ENCODE results near the genes TBC1D3, SOCS7 and RPL19.

- PRO-cap, result no peak
These were observed 19.8 kb downstream of the HNF1B start for GRCh38 chr17:37725043-37725474.

GRCh38 chr17:37766965-37767286 lies 22.1 kb upstream of the HNF1B start:
- PRO-cap, result no peak

DNA sequence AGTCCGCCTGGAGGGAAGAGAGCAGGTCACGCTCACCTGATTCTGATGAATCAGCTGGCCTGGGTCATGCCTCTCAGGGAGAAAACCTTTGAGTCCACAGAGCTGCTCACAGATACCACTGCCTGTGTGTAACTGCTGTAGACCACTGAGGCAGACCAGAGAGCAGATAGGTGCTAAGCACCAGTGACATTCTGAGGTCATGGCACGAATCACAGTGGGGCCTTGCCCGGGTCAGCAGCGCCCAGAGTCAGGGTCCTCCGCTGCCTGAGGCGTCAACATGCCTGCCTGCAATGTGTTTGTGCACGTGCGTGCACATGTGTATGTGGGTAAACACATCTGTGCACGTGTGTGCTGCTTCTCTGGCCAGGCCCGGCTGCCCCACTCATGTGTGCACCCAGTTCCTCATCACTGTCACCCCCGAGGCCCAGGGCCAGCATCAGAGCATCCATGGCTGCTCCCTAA lies at the start of gene TBC1D3:
Gene TBC1D3, minus strand, starts transcription at position 147 of the 462 bp plus-strand sequence.
- PRO-cap, result no peak

DNA sequence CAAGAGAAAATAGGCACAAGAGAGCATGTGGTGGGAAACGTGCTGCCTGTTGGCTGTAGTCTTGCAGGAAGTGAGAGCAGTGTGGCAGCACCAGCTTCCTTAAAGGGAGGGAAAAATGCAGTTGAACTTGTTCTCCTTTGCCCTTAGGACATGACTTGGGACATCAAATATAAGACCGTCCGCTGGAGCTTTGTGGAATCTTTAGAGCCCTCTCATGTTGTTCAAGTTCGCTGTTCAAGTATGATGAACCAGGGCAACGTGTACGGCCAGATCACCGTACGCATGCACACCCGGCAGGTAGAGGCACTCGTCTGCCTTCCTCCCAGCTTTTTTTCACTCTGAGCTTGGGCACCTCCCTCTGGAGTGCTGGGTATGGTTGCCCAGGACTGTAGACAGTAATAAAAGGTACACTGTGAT lies 23.3 kb downstream of the GPR179 start:
- PRO-cap, result no peak

GRCh38 chr17:38351348-38352559 lies at the start of gene SOCS7:
SOCS7 (plus strand) TSS chr17:38351844.
- PRO-cap, result bidirectional peak, plus-strand start at chr17:38351951, minus-strand start at chr17:38351812

- PRO-cap, result no peak
These were observed 675 bp upstream of the SRCIN1 start for GRCh38 chr17:38606367-38606887.

DNA sequence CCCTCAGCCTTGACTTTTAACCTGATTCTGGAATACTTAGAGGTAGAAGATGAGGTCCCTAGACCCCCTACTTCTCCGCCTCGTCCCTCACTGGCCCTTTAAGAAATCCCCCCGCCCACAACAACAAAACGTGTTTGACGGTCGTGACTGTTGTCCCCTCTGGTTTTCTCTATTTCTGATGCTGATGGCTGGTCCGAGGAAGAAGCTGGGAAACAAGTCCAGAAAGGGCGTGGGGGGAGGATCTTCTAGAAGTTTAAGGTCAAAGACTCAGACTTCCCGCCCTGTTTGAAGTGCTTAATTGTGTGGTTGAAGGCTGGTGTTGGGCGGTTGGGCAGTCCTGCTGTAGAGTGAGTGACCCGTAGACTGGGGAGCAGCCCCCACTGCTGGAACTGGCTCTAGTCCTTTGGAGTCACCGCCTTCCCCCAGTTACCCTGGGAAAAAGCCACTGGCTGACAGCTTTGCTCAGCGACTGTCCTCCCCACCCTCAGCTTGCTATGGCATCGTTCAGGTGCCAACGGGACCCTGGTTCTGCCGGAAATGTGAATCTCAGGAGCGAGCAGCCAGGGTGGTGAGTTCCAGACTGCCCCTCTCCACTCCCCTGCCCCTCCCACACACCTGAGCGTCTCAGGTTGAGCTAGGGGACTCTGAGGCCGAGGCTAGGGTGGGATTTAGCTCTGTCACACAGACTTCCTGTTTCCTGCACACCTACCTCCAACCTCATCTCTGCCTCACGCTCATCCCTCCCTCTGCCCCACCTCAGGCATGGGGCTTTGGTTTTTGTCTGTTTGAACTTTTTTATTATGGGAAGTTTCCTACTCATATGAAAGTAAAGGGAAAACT lies 1.6 kb downstream of the MLLT6 start:
- PRO-cap, result unidirectional peak, minus-strand start at position 171 of the sequence

GRCh38 chr17:38751681-38752069 lies 866 bp upstream of the PSMB3 start:
- PRO-cap, result no peak

DNA sequence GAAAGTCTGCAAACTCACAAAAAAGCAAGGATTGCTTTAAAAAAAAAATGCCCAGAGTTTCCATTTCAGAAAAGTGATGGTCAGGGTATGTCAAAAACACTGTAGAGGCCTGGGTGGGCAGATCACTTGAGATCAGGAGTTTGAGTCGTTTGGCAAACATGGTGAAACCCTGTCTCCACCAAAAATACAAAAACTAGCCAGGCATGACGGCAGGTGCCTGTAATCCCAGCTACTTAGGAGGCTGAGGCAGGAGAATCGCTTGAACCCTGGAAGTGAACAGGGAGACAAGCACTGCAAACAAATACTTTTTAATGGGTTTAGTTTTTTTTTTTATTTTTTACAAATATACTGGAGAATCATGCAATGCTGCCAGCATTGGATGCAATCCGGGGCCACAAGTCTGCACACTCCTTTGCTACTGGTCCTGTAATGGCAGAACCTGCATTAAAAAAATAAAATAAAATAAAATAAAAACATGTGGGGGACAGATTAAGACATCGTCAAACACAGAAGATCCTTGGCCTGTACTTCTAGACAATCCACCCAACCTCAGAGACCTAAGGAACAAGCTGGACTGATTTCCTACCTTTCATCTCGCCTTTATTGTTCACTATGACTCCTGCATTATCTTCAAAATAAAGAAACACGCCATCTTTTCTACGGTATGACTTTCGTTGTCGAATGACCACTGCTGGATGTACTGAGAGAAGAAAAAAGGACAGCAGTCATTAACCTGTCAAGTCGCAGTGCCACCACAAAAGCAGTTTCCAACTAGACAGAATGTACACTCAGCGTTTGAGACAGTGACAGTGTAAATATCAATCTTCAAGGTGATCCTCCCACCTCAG lies 3.5 kb downstream of the RPL23 start:
- PRO-cap, result no peak

DNA sequence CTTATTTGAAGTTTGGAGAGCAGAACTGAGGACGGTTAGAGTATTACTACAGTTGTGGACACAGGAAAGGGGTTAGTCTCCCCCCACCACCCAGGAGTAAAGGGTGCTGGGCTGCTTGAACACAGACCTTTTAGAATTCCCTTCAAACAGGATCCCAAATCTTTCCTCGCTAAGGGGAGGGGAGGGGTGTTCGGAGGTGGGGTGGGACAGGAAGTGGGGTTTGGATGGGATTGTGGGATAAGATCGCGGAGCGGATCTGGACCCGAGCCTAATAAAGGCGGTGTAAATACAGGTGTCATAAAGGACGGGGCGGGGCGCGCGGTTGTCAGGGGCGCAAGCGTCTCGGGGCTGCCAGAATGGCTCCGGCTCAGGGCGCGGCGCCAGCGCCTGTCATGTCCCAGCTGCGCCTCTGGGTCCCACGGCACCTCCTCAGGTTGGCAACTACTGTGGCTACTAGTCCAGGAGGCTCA lies 59.8 kb upstream of the FBXO47 start:
- PRO-cap, result no peak

DNA sequence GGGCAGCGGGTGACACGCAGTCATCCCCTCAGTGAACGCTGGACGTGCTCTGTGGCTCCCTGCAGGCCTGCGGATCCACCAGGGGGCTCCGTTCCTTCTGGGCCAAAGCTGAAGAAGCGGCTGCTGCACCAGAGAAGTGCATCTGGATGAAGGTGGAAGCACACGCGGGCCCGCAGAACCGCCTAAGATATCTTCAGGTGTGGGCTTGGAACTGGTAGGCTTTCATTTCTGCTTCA lies 78.7 kb upstream of the FBXO47 start:
- PRO-cap, result no peak

DNA sequence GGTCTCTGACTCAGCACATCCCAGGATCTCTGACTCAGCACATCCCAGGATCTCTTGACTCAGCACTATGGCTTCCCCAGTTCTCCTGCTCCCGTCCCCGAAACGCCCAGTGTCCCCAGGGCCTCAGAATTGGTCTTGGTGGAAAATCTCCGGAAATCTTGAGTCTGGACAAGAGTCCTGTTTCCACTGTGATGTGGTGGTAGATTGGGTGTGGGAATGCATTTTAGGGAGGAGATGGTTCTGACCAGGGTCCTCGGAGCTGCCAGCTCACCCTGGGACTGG lies 19.2 kb downstream of the PLXDC1 start:
- PRO-cap, result no peak

- PRO-cap, result bidirectional peak, plus-strand start at chr17:39200289, minus-strand start at chr17:39200009
These were observed at the start of gene RPL19 for GRCh38 chr17:39200125-39201149. RPL19 (plus strand) TSS chr17:39200283.

DNA sequence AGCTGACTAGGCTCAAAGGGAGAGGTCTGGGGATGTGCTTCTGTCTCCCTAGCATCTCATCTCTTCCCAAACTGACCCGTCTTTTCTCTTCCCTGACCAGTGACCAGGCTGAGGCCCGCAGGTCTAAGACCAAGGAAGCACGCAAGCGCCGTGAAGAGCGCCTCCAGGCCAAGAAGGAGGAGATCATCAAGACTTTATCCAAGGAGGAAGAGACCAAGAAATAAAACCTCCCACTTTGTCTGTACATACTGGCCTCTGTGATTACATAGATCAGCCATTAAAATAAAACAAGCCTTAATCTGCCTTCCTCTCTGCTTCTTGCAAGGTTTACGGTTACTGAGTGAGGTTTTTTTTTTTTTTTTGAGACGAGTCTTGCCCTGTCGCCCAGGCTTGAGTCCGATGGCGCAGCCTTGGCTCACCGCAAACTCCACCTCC lies 4.4 kb downstream of the RPL19 start:
- PRO-cap, result no peak

DNA sequence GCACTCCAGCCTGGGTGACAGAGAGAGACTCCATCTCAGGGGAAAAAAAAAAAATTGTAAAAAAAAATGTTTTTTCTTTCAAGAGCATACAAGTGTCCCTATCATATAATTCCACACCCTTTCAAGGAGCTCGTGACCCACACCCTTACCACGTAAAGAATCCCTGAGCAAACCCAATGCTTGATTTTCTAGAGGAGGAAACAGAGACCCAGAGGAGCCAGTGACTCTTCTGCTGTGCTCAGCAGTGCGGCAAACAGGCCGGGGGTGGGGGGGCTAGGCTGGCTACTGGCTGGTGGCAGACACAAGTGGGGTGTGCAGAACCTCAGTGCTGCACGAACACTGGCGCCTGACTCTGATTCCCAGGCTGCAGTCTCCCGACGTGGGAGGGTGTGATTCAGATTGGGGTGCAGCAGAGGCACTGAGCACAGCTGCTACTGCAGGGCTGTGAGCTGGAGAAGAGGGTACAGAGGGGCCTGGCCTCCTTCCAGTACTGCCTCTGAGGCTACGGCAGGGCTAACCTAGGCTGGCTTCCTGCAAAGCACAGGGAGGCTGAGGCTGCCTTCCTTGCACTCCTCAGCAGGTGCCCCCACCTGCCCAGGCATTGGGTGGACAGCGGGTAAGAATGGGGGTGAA lies 8.0 kb downstream of the RPL19 start:
- PRO-cap, result no peak

- PRO-cap, result no peak
These were observed 11.9 kb downstream of the STAC2 start for GRCh38 chr17:39213782-39214274.

- PRO-cap, result no peak
These were observed 36.0 kb downstream of the FBXL20 start for GRCh38 chr17:39365290-39365949.

- PRO-cap, result bidirectional peak, plus-strand start at chr17:39401798, minus-strand start at chr17:39401625
These were observed 734 bp upstream of the FBXL20 start for GRCh38 chr17:39401708-39403012.

DNA sequence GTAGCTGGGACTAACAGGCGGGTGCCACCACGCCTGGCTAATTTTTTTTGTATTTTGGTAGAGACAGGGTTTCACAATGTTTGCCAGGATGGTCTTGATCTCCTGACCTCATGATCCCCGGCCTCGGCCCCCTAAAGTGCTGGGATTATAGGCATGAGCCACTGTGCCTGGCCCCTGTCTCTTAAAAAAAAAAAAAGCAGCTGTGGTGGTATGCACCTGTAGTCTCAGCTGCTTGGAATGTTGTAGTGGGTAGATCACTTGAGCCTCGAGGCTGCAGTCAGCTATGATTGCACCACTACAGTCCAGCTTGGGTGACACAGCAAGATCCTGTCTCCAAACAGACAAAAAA lies 24.2 kb downstream of the CDK12 start:
- PRO-cap, result no peak

DNA sequence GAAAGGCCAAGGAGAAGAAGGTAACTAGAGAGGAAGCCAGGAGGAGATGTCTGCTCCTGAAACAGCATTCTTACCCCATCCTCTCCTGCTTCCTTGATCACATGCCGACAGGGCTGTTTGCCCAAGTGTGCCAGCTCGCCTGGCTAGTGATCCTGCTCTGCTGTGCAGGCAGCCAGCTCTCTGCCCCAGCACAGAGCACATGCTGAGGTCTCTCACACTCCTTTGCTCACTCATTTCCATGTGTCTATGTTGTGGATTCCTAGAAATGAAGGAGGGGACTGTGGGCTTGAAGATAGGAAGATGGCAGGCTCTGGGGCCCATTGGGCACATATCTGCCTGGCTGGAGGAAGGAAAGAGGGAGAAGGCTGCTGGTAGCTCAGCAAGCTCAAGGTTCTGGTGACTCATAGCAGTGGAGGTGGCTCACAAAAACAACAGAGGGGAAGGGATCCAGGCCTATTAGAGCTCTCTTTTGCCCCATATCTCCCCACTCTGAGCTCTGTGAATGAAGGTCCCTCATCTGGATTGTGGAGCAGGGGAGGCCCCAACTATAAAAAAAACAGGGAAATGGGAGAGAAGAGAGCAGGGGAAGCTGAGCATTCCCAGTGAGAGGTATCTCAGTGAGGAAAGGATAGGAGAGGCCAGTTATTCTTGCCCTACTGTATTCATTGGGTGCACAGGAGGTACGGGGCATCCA lies 54.2 kb downstream of the NEUROD2 start:
- PRO-cap, result no peak

All from pulmonary artery (tissue), 1 donor.